ENCODE measurements around the gene WEE1.

DNA sequence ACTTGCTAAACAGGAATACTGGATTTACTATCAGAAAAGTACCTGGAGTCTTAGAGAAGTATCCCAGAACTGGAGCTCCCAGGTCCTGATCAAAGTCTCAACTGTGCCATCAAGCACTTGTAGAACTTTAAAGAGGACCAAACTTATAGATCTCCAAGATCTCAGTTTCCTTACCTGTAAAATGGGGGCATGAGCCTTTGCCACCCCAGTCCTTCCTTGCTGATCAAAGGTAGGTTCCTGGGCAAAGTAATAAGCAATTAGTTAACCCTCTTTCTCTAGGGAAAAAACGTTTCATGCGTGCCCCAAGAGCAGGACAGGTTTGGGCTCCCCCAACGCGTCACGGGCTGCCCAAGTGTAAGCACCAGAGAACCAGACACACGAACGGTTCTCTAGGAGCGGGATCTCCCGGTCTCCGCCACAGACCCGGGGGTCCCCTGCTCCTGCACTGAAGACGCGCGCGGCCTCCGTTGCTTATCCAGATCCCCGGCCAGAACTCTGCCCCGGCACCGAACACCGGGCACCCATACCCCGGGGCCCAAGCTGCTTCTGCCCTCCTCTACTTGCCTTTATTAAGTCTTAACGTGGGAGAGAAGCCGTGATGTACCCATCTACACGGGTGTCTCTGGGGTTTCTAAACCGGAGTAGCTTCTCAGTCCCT, 508 bp downstream of the ZNF214 start:
- PRO-cap, 2 experiments = no peak in any of the 2 experiments
- RAMPAGE, long total RNA, 5 experiments = no peak in any of the 5 experiments

DNA sequence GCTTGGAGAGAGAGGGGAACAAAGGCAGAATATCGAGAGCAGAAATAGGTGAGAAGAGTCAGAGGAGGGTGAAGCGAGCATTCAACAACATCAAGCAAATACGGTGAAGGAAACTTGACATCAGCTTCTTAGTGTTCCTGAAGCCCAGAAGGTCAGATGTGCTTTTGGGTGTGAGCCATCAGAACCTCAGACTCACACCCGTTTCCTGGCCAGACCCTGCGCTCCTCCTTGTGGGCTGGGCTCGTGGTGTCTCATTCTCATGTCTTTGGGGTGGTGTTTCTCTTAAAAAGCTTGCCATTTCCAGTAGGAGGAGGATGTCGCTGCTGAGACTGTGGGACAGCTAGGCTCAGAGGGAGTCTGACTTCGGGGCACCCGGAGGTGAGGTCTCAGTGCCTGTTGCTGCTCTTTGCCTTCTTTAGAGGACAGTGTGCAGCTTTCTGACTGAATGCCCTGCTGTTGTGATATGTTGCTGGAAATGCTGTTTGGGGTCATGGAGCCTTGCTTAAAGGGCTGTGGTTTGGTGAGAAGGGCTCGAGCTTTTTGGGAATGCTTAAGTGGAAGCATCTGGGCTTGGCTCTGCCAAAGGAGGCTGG, 24.3 kb downstream of the PPFIBP2 start:
- PRO-cap, 2 experiments = peak in 1 of 2 experiments; most common plus-strand start position 303 of the sequence (in 1); most common minus-strand start position 259 of the sequence (in 1)
- RAMPAGE, long total RNA, 5 experiments = no peak in any of the 5 experiments

GRCh38 chr11:7592598-7593281, 78.9 kb downstream of the PPFIBP2 start:
- PRO-cap, 2 experiments = peak in 2 of 2 experiments; most common minus-strand start chr11:7592841 (in 2)
- RAMPAGE, long total RNA, 5 experiments = no peak in any of the 5 experiments

- PRO-cap, 2 experiments = peak in 1 of 2 experiments; most common plus-strand start chr11:7639869 (in 1); most common minus-strand start chr11:7639734 (in 1)
- RAMPAGE, long total RNA, 5 experiments = no peak in any of the 5 experiments
Measured at GRCh38 chr11:7639390-7640097, 33.8 kb downstream of the CYB5R2 start.

GRCh38 chr11:7672998-7673307, 347 bp downstream of the CYB5R2 start:
- PRO-cap, 2 experiments = no peak in any of the 2 experiments
- RAMPAGE, long total RNA, 5 experiments = no peak in any of the 5 experiments

DNA sequence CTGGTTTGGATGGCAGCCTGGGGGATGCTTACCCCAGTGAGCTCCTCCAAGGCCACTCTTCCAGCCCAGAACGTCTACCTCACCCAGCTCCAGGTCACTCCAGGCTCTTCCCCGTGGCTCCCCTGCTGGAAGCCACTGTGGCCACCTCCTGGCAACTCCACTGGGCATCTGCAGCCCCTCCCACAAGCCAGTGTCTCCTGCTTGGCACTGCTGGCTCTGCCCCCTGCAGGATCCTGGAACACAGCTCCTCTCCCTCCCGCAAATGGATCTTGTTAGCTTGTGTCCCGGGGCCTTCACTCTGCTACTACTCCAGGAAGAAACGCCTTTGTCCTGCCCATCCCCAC, 29.2 kb downstream of the LMO1 start:
- PRO-cap, 2 experiments = no peak in any of the 2 experiments
- RAMPAGE, long total RNA, 5 experiments = no peak in any of the 5 experiments

DNA sequence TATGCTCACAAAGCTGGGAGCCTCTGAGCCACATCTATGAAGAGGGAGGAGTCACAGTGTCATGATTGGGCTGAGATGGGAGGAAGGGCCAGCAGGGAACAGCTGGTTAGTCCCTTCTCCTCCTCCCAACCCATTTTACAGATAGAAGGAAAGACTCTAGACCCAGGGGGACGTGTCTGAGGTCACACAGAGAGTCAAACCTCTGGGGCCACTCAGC, 101.2 kb upstream of the LMO1 start:
- PRO-cap, 2 experiments = no peak in any of the 2 experiments
- RAMPAGE, long total RNA, 5 experiments = no peak in any of the 5 experiments

DNA sequence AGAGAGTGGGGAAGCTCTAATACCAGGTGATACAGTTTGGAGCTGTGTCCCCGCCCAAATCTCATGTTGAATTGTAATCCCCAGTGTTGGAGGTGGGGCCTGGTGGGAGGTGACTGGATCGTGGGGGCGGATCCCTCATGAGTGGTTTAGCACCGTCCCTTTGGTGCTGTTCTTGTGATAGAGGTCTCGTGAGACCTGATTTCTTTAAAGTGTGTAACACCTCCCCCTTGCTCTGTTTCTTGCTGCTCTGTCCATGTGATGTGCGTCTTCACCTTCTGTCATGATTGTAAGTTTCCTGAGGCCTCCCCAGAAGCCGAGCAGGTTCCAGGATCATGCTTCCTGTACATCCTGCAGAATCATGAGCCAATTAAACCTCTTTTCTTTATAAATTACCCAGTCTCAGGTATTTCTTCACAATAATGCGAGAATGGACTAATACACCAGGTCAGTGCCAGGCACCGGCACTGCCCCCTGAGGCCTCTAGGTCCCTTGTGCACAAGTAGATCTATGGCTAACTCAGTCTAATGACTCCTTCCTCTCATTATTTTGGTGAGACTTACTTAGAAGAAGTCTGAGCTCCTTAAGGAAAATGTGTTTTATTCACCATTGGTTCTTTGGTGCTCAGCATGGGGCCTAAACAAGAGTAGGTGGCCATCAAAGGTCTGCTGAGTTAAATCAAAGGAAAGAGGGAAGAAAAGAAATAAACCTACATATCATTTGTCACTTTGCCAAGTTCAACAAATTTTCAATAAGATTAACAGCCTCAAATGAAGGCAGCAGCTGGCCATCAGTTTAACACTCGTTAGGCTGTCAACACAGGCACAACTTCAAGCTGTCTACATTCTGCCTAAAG, 40.6 kb downstream of the TRIM66 start:
- PRO-cap, 2 experiments = no peak in any of the 2 experiments
- RAMPAGE, long total RNA, 5 experiments = no peak in any of the 5 experiments

GRCh38 chr11:8644669-8645344, 37.7 kb downstream of the TRIM66 start:
- PRO-cap, 2 experiments = no peak in any of the 2 experiments
- RAMPAGE, long total RNA, 5 experiments = no peak in any of the 5 experiments

GRCh38 chr11:8834332-8834716, 23.9 kb upstream of the DENND2B start:
- PRO-cap, 2 experiments = no peak in any of the 2 experiments
- RAMPAGE, long total RNA, 5 experiments = no peak in any of the 5 experiments

DNA sequence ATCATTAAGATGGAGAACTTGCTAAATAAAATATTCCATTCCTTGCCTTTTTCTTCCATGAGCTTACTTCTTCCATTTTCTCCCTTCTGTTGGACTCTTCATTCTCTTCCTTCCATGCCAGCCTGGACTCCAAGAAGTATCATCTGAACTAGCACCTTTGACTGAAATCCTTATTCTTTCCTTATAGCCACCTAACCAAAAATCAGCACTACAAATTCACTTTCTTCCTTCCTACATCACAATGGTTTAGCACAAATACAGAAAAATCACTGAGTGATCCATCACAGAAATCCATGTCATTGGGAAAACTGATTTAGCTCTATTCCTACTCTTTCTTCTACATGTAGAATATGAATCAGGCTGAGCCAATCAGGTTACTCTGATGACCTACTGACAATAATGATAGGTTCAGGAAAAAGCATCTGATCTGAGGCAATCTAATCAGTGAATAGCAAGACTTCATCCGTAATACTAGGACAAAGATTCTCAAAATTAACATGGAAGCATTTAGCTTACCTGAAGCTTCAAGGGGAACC, 6.0 kb downstream of the TMEM41B start:
- PRO-cap, 2 experiments = no peak in any of the 2 experiments
- RAMPAGE, long total RNA, 5 experiments = no peak in any of the 5 experiments

GRCh38 chr11:9313593-9313969, 812 bp downstream of the TMEM41B start:
- PRO-cap, 2 experiments = no peak in any of the 2 experiments
- RAMPAGE, long total RNA, 5 experiments = no peak in any of the 5 experiments

DNA sequence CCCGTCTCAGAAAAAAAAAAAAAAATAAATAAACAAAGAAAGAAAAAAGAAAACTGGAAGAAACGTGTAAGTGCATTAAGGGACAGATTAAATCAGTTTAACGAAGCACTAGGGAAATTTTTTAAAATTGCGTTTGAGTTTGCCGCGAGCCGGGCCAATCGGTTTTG, 917 bp upstream of the WEE1 start:
- PRO-cap, 2 experiments = peak in 1 of 2 experiments; most common minus-strand start position 94 of the sequence (in 1)
- RAMPAGE, long total RNA, 5 experiments = no peak in any of the 5 experiments

DNA sequence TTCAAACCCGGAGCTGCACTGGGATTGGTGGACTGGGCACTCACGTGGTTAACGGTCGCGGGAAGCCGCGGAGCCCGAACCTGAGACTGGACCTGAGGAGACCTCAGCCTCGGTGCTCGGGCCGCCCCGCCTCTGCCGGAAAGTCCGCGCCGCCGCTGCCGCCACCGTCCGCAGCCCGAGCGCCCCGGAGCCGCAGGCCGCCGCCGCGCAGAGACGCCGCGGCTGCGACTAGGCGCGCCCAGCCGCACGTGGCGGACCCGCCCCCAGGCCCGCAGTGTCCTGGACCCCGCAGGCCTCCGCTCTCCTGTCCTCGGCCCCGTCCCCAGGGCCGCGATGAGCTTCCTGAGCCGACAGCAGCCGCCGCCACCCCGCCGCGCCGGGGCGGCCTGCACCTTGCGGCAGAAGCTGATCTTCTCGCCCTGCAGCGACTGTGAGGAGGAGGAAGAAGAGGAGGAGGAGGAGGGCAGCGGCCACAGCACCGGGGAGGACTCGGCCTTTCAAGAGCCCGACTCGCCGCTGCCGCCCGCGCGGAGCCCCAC, at the start of gene WEE1:
WEE1 (plus strand) TSS at position 70 of the 539 bp plus-strand sequence.
- PRO-cap, 2 experiments = peak in 2 of 2 experiments; most common plus-strand start position 70 of the sequence (in 1)
- RAMPAGE, long total RNA, 5 experiments = start-site peak on the plus strand in 1 of 5 experiments, centred at position 305 of the sequence, 10 reads per replicate

- PRO-cap, 2 experiments = no peak in any of the 2 experiments
- RAMPAGE, long total RNA, 5 experiments = no peak in any of the 5 experiments
Measured at GRCh38 chr11:9581187-9581821, 7.8 kb downstream of the WEE1 start.

- PRO-cap, 2 experiments = no peak in any of the 2 experiments
- RAMPAGE, long total RNA, 5 experiments = no peak in any of the 5 experiments
Measured at GRCh38 chr11:9662137-9662704, 1.7 kb upstream of the SWAP70 start.

- PRO-cap, 2 experiments = no peak in any of the 2 experiments
- RAMPAGE, long total RNA, 5 experiments = no peak in any of the 5 experiments
Measured at GRCh38 chr11:9692679-9693401, 29.0 kb downstream of the SWAP70 start.

DNA sequence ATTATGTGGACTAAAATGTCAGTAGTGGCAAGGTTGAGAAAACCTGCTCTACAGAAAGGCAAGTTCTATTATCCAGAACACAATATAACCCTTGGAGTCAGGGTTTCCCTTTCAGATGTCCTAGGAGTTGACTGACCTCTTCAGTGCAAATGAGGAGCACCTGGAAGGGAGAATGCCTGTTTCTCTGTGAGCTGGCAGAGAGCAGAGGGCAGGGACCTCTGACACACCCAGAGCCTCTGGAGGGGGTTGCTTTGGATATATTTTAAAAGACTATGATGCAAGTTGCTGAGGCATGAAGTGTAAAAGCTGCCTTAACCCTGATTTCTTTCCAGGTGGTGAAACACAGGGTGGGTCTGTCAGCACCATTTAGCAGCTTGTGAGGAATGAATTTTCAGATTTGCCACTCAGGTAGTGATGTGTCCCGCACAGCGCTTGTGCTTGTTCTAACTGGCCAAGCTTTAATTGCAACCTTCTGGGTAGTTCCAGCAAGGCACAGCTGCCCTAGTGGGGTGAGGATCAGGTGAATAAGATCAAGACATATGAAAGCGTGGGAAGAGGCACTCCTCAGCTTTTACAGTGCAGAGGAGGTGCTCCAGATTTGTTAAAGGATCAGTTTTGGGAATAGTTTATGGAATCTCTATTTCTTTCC, 90.1 kb downstream of the SWAP70 start:
- PRO-cap, 2 experiments = no peak in any of the 2 experiments
- RAMPAGE, long total RNA, 5 experiments = no peak in any of the 5 experiments

DNA sequence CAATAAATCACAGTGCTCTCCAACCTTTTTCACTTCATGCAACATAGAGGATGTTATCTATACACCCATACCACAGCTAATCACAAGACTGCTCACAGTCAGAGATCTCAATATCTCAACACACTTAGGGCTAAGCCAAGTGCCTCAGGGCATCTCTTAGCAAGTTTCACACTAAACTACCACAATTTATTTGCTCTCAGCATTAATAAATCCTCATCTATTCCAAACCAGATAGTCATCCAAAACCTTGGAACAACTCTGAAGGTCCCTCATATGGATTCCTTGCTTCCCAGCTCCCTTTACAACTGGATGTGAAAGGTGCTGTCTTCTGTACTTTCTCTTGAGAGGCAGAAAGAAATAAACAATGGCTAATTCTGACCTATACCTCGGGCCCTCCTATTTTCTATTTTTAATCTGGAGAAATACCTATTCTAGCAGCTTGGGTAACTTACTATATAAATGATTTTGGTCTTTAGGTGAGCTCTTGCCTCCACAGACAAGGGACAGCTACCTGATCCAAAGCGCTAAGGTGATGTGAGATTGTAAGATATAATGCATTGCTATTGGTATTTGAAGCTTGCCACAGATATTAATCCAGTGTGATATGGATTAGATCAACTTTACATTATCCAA, 129.2 kb downstream of the SBF2 start:
- PRO-cap, 2 experiments = no peak in any of the 2 experiments
- RAMPAGE, long total RNA, 5 experiments = no peak in any of the 5 experiments

DNA sequence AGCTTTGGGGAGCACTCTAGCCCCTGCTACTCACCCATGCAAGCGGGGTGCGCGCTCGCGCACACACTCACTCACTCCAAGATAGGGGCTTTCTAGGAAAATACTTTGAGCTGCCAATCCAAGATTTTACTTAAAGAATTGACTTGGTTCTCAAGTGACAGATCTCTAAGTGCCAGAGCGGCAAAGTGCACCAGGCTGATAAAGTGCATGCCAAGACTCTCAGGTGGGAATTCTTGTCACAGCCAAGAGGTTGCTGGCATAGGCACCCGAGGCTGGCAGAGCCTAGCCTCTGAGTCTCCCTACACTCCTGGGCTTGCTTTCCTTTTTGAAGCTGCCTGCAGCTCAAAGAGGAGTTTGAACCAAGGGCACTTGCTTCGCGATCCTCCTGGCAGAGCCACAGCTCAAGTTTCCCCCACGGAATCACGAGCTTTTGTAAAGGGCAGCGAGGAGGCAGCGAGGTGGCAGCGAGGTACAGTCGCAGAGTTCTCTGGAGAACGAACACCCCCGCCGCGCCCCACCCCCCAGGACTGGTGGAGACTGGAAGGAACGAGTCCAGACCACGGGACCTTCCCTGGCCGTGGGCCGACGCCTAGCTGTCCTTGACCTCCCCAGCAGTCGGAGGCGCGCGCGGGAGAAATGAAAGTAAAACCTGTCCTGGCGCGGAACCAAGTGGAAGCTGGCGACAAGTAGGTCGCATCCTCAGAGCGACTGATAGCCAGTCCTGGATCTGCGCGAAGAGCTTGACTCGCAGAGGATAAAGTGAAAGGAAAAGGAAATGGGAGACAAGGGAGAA, 2.4 kb upstream of the ADM start:
- PRO-cap, 2 experiments = peak in 2 of 2 experiments; most common plus-strand start position 157 of the sequence (in 1); most common minus-strand start position 489 of the sequence (in 2)
- RAMPAGE, long total RNA, 5 experiments = no peak in any of the 5 experiments